Measurements from ENCODE around the gene RBMS1.

DNA sequence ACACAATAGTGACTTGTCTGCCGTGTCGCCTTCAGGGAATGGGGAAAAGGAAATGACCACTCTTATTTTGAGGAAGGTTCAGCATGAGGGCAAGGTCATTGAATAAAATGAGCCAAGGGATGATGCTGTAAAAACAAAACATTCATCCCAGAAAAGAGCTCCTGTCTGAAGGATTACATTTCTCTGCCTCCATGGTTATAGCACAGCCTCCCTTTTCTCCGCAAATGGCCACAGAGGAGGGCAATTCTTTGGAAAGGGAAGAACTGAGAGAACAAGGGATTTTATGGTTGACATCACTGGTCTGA lies 78.8 kb upstream of the DAPL1 start:
- PRO-cap: no peak

DNA sequence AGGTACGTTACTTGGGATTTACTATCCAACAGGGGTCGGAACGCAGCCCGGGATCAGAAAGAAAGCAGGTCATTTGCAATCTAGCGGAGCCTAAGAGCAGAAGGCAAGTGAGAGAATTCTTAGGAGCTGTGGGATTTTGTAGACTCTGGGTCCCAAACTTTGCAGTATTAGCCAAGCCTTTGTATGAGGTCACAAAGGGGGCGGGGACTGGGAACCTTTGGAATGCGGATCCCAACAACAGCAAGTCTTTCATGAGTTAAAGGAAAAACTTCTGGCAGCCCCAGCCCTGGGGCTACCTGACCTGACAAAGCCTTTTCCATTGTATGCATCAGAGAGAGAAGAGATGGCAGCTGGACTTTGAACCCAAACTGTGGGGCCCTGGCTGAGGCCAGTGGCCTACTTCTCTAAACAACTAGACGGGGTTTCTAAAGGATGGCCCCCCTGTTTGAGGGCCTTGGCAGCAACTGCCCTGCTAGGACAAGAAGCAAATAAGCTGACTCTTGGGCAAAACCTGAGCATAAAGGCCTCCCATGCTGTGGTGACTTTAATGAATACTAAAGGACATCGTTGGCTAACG lies 73.3 kb downstream of the DAPL1 start:
- PRO-cap: no peak

- PRO-cap: no peak
Observed at GRCh38 chr2:159141165-159141740, 145.2 kb downstream of the WDSUB1 start.

DNA sequence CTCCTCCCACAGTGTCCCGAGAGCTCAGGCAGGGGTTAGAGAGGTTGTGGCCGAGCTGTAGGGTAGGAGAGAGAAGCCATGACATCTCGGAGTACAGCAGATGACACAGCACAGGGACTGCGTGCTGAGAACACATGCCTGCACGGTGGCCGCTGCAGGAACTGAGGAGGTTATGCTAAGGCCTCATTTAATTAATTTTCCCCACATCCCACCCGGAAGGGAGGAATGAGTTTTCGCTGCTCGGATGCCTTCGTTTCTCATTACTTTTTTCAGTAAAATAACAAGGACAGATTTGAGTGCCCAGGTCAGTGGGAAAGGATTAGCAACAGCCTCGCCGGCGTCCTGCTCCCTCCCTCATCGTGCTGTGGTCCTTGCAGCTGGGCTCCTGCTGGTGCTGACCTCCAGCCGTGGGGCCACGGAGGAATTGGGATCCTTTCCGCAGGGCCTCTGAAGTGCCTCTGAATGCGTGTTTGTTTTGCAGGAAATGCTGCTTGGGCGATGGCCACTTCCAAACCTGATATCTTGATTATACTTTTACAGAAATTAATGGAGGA lies 61.2 kb downstream of the WDSUB1 start:
- PRO-cap: no peak

DNA sequence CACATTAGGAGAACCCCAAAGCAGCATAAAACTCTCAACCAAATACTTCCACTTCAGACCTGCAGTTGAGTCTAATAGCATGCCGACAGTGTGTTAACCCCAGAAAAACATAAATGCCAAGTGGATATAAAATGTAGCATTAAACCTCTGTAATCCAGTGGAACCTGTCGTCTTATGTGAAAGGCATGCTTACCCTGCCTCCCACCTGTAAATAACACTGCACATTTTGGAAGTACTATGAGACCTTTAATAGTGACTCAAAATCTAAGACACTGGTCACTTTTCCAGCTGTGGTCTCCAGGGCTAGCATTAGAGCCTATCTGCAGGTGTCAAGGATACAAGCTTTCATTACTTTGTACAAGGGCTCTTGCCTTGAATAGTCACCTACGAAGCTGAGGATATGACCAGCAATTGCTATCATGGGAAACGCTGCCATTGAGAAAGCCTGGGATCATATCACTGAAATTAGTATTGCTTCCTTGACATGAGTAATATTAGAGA lies 79.7 kb upstream of the WDSUB1 start:
- PRO-cap: no peak

- PRO-cap: no peak
Observed at GRCh38 chr2:159383430-159383720, 96.9 kb upstream of the WDSUB1 start.

- PRO-cap: no peak
Observed at GRCh38 chr2:159515538-159515856, 100.9 kb downstream of the BAZ2B start.

- PRO-cap: no peak
Observed at GRCh38 chr2:159539844-159540592, 76.3 kb downstream of the BAZ2B start.

- PRO-cap: no peak
Observed at GRCh38 chr2:159617663-159617976, 1.3 kb upstream of the BAZ2B start.

DNA sequence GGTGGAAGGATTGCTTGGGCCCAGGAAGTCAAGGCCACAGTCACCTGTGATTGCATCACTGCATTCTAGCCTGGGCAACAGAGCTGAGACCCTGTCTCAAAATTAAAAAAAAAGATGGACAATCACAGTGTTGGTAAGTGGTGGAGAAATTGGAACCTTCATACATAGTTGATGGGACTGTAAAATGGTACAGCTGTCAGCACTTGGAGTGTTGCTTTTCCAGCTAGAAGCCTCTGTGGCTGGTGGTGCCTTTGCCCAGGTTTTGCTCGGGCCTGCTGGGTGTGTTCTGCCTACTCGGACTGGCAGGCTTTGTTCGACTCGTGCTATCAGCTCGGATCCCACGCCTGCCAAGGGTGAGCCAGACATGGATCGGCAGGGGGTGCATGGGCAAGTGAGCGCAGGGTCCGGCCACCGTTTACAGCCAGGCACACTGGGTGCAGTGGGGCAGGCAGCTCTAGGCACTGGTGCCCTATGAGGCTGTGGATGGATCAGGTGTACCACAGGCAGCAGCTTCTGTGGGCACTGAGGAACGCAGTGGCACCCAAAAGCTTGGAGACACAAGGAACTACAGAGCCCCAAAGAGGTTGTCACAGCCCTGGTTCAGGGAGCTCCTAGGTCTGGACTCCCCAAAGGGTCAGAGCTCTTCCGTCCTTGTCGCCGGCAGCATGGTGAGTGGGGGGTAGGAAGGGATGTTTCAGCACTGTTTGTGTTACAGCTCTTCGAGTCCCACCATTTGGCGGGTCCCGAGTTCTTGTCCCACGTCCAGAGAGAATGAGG lies 25.6 kb downstream of the MARCHF7 start:
- PRO-cap: no peak

DNA sequence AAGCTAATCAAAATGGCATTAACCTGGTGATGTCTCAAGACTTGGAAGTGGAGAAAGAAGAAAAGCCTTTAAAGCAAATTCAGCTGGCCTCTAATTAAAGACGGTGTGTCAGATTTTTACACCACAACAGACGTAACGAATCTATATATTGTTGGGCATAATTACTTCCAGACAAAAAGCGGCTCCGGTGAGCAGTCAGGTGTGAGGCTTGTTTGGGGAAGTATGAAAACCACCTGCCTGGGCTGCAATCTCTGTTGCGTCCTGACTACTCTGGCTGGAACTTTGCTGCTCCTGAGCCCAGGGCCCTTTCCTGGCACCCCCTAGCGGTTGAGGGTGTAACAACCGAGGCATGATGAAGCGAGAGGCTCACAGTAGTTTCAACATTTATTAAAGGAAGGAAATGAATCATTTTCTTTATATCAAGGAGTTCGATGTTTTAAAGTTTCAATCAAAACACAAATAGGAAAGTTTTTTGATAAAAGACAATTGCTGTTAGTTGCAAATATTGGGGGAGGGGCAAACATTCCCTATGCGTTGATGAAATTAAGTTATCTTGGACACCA lies 10.5 kb upstream of the ITGB6 start:
- PRO-cap: no peak

GRCh38 chr2:160241596-160242388 lies 41.7 kb upstream of the ITGB6 start:
- PRO-cap: unidirectional peak, plus-strand start at chr2:160242147

- PRO-cap: no peak
Observed at GRCh38 chr2:160245616-160245943, 45.5 kb upstream of the ITGB6 start.

GRCh38 chr2:160367106-160367564 lies 126.5 kb downstream of the RBMS1 start:
- PRO-cap: no peak

- PRO-cap: no peak
Observed at GRCh38 chr2:160371515-160371968, 122.1 kb downstream of the RBMS1 start.

DNA sequence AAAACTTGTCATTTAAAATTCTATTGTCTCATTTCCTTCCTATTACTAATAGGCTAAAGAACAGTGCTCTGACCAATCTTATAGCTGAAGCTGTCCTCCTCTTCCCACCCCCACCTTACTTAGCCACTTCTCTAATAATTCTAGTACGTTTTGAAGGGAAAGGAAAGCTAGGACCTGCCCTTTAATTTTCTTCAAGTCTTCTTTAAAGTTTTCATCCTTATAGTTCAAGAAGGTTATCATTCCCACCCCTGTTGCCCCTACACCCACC lies 121.6 kb downstream of the RBMS1 start:
- PRO-cap: no peak

- PRO-cap: no peak
Observed at GRCh38 chr2:160380081-160380698, 113.4 kb downstream of the RBMS1 start.

- PRO-cap: no peak
Observed at GRCh38 chr2:160474111-160474468, 19.5 kb downstream of the RBMS1 start.

- PRO-cap: no peak
Observed at GRCh38 chr2:160482640-160483287, 10.8 kb downstream of the RBMS1 start.

GRCh38 chr2:160493216-160494192 lies at the start of gene RBMS1:
Gene RBMS1, minus strand, starts transcription at chr2:160493807.
- PRO-cap: bidirectional peak, plus-strand start at chr2:160493616, minus-strand start at chr2:160493516; bidirectional peak, plus-strand start at chr2:160493954, minus-strand start at chr2:160493807

Measured in Metastatic Pancreatic Carcinoma in the Ovary (tissue), 1 donor.